Thoracic aorta (tissue), 1 donor: ENCODE data around the genes SOAT2, ESPL1 and AAAS.

GRCh38 chr12:52678431-52678964 lies 1.7 kb downstream of the KRT1 start:
- RAMPAGE, long total RNA = no peak

- RAMPAGE, long total RNA = no peak
Measured at GRCh38 chr12:52768816-52769283, 8.3 kb downstream of the KRT76 start.

DNA sequence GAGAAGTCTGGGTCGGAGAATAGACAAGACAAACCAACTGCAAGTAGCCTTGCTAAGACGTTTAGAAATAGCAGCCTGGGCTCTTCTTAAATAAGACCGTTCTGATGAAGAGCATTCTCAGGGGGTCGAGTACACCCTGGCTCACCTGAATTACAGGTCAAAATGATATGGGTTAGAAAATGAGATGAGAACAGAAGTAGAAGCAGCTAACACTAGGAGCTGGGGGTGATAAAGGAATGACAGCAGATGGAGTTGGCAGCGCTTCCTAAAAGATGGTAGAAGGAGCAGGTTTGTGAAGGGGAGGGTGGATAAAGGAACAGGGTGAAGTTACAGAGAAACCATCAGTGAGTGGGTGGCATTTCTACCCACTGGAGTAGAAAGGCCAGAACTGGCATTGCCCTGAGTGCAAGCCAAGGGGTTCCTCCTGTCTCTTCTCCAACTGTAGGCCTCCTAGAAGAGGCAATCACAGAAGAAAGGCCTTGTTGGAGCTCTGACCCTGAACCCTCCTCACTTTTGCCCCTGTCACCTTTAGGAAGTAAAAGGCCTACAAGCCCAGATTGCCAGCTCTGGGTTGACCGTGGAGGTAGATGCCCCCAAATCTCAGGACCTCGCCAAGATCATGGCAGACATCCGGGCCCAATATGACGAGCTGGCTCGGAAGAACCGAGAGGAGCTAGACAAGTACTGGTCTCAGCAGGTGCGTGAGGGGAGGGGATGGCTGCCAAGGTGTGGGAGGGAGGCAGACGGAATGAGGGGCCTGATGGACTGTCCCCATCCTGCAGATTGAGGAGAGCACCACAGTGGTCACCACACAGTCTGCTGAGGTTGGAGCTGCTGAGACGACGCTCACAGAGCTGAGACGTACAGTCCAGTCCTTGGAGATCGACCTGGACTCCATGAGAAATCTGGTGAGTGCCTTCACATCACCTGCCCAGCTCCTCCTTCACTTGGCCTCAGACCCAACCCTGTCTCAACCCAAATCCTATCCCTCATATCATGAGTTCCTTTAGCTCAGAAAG lies 2.3 kb downstream of the KRT18 start:
- RAMPAGE, long total RNA = no peak

DNA sequence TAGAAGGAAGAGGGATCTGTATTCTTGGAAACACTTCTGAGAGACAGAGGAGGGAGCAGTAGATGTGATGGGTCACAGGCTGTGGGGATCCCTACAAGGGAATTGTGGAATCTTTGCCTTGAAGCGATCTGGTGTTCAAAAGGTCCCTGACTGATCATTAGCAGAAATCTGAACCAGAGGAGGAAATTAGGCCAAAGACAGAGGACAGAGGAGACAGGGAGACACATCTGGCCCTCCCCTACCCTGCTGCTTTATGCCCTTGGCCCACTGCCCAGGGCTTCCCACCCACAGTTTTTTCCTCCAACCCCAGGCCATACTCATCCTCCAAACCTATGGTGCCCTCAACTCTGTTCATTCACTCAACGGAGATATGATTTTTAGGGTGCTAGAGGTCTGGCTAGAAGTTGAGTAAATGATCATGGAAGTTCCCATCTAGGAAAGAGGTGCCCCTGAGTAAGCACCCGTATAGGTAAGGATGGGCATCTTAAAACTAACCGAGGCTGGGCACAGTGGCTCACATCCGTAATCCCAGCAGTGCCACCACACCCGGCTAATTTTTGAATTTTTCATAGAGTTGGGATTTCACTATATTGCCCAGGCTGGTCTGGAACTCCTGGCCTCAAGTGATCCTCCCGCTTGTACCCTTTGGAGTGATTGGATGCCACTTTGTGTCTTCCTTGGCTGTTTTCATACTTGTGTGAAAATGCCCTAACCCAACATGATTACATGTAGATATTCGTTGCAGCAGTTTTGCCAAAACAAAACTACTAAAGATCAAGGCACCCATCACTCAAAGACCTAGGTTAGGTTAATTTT lies 4.3 kb downstream of the KRT18 start:
- RAMPAGE, long total RNA = no peak

DNA sequence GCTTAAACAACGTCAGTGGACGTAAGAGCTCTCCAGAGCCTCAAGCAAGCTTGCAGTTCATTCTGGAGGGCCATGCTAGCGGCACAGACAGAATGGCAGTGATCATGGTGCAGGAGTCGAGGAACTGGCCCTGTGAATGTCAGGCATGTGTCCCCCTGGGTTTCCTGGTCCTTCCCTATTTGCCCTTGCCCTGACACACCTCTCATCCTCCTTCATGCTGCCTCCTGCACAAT lies 25.2 kb upstream of the EIF4B start:
- RAMPAGE, long total RNA = no peak

- RAMPAGE, long total RNA = no peak
Measured at GRCh38 chr12:53003969-53005085, 1.9 kb upstream of the EIF4B start.

- RAMPAGE, long total RNA = no peak
Measured at GRCh38 chr12:53011501-53012405, 5.5 kb downstream of the EIF4B start.

- RAMPAGE, long total RNA = no peak
Measured at GRCh38 chr12:53038125-53038573, 11.7 kb upstream of the TNS2 start.

GRCh38 chr12:53048467-53049344 lies 1.2 kb upstream of the TNS2 start:
- RAMPAGE, long total RNA = start-site peak on the plus strand at chr12:53049161-53049224, 390 reads

GRCh38 chr12:53095967-53096897 lies 1.2 kb upstream of the IGFBP6 start:
- RAMPAGE, long total RNA = no peak

- RAMPAGE, long total RNA = no peak
Measured at GRCh38 chr12:53102842-53103776, at the start of gene SOAT2. TSS of gene SOAT2 (plus strand) at chr12:53103486.

- RAMPAGE, long total RNA = no peak
Measured at GRCh38 chr12:53123103-53123789, 20.0 kb downstream of the SOAT2 start.

GRCh38 chr12:53179663-53180396 lies 692 bp upstream of the ZNF740 start:
- RAMPAGE, long total RNA = no peak

DNA sequence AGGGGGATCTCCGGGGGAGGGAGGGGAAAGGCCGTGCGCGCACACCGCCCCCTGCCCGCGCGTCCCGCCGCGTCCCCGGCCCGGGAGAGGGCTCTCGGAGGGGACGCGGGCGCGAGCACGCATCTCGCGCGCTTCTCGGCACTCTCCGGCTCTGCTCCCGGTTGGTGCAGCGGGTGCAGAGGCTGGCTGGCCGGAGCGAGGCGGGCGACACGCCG lies 144 bp upstream of the CSAD start:
- RAMPAGE, long total RNA = no peak

DNA sequence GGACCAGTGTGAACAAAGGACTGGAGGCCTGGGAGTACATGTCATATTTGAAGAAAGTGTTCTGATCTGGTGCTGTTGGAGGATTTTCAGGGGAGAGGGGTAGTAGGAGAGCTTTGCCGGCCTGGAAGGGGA lies 205 bp upstream of the ENSG00000283536 start:
- RAMPAGE, long total RNA = no peak

GRCh38 chr12:53267955-53268798 lies at the start of gene ESPL1:
TSS of gene ESPL1 (plus strand) at chr12:53268299.
- RAMPAGE, long total RNA = no peak

DNA sequence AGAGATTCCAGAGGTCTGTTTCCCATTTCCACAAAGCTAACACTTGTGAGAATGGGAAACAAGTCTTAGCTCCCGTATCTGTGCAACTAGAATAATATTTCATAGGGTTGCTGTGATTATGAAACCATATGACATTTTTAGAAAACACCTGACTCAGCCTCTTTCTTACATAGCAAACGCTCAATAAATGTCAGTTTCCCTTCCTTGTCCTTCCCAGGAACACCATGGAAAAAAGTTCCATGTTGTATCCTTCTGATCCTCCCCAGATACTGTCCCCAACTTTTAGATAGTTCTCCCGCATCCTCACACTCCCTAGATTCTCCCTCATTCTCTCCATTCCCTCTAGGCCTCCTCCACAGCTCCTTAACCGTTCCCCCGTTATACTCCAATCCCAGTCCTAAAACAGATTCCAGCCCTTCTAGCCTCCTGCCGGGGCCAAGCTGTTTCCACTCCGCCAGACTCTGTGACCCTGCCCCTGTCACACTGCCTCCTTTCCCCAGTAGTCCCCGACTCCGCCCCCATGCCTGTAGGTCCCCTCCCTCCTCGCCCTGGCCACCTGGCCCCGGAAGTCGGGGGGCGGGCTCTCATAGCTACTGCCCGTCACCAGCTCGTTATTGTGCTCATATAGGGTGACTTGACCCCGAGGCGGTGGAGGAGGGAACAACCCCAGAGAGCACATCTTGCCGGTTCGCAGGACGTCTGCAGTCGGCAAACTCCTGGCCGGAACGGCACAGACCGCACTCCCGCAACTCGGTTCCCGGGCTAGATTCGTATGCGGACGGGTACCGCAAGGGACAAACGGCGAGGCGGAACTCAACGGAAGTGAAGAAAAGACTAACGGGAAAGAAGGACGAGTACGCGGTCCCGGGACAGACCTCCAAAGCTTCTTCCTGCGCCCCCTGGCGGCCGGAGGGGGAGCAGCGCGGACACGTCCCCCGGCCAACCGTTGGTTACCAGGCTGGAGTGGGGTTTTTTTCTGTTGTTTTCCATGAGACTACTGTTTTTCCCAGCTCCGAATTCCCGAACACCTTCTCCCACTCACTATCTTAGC lies at the start of gene AAAS:
Gene AAAS, minus strand, starts transcription at position 824 of the 1,051 bp plus-strand sequence.
- RAMPAGE, long total RNA = start-site peak on the minus strand centred at position 500 of the sequence, 88 bp wide, 176 reads; start-site peak on the minus strand centred at position 794 of the sequence, 61 bp wide, 51 reads

DNA sequence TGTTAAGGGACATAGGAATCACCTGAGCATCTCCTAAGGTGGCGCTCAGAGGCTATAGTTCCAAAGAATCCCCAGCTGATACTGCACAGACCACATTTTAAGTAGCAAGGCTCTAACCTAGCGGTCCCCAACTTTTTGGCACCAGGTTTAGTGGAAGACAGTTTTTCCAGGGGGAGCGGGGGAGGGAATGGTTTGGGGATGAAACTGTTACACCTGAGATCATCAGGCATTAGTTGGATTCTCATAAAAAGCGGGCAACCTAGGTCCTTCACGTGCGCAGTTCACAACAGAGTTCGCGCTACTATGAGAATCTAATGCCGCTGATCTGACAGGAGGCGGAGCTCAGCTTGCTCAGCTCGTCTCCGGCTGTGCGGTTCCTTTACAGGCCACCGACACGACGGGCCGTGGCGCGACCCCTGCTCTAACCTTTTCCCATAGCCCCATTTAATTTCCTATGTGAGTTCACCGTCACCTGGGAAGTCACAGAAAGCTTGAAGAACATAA lies 2.6 kb upstream of the AAAS start:
- RAMPAGE, long total RNA = no peak

- RAMPAGE, long total RNA = no peak
Measured at GRCh38 chr12:53381341-53381896, 1.4 kb downstream of the SP1 start.

DNA sequence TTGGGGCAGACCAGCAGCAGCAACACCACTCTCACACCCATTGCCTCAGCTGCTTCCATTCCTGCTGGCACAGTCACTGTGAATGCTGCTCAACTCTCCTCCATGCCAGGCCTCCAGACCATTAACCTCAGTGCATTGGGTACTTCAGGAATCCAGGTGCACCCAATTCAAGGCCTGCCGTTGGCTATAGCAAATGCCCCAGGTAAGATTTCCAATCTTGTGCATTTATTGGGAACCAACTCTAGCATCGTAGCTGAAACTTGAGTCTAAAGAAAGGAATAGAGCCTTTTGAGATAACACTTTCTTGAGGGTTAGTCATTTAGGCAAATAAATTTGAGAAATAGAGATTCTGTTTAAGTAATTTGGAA lies 3.4 kb downstream of the SP1 start:
- RAMPAGE, long total RNA = start-site peak on the plus strand centred at position 88 of the sequence, 80 bp wide, 31 reads